Paraaortic lymph node (tissue), 1 donor: ENCODE results near the gene UPK3A.

GRCh38 chr22:44033699-44034052 is 9.6 kb downstream of the PARVB start:
- PRO-cap, result no peak

GRCh38 chr22:44040290-44040744 is 16.2 kb downstream of the PARVB start:
- PRO-cap, result no peak

GRCh38 chr22:44172709-44173377 is 7.9 kb upstream of the PARVG start:
- PRO-cap, result no peak

- PRO-cap, result no peak
These were observed 2.4 kb downstream of the PARVG start for GRCh38 chr22:44183153-44183515.

DNA sequence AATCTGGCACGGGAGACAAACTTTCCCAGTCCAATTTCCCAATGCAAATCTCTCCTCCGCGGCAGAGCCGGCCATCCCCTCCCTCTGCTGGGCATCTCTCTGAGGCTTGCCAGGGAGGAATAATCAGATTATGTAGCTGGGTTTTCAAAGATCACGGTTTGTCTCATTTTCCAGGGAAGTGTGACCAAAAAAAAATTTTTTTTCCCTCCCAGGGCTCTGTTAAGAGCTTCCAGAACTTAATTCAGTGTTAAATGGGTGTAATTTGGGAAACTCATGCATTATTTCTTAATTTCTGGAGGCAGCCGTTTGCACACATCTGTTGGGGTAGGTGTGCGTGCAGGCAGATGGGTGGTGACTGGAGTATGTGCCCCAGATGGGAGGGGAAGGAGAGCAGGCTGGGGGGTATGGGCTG is 13.6 kb upstream of the SHISAL1 start:
- PRO-cap, result no peak

DNA sequence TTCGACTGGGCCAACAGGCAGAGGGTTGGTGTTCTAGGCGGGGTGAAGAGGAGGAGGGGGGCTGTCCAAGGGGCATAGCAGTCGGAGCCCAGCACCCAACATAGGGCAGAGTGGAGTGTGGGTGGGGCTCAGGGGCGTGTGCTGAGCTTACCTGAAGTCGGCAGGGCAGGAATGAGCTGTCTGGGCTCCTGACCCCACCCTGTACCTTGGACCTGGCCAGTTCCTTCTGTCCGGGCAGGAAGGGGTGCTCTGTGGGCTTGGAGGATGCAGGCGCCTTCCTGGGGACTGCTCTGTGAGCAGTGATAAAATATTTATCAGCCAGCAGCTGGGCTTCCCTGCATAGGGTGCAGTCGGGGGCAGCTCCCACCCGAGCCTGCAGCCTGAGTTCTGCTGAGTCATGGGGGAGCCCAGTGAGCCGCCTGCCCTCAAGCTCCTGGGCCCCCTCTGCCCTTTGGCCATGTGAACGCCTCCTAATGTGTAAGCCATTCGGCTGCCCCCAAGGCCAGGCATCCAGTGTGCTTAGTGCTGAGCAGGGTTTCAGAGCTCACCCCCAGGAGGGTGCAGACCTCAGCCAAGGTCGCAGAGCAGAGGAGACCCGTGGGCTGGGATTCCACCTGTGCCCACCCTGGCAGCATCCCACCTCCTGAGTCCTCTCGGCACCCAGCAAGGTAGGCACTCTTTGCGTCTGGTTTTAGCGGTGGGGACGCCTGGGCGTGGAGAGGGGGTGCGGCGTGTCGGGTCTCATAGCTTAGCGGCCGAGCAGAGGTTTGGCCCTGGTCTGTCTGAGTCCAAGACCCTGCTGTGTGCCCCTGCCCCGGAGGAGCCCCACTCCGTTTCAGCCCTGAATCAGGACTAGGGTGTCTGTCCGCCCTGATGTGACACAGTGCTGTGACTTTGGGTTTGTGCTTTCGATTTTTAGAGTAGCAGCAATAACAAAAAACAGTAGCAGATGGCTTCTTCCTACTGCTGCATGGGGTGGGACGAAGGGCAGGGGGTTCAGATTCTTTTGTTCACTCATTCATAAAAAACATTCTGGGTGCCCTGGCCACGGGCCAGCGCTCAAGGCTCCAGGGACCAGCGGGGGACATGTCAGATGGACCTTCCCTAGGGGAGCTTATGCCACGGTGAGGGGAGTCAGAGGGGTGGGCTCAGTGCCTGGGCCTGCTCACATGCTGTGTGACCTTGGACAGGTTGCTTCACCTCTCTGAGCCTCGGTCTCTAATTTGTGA is 25.0 kb upstream of the PRR5 start:
- PRO-cap, result no peak

DNA sequence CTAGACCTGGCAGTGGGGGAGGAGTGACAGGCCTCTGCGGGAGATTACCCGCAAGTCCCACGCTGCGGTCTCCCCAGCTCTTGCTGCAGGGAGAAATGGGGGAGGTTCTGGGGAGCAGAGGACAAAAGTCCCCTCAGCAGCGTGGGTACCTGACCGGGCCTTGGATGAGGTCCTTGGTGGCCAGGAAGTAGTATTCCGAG is 113.0 kb downstream of the ARHGAP8 start:
- PRO-cap, result no peak

GRCh38 chr22:45005842-45006272 is 3.9 kb downstream of the PHF21B start:
- PRO-cap, result no peak

- PRO-cap, result no peak
These were observed 61.8 kb upstream of the NUP50 start for GRCh38 chr22:45101878-45102358.

DNA sequence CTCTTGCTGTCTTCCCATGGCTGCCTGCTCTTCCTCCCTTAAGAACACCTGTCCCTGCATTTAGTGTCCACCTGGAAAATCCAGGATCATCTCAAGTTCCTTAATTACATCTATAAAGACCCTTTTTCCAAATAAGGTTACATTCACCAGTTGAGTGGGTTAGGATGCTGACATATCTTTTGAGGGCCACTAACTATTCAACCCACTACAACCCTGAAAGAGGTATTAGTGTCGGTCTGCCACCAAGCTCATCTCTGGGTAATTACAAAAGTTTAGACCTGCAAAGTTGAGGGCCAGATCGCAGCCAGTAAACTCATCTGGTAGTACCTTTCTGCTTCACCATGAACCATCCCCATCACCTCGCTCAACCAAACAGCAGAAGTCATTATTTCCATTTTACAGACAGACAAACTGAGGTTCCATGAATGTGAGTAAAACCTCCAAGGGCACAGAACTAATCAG is 9.6 kb upstream of the NUP50 start:
- PRO-cap, result no peak

- PRO-cap, result no peak
These were observed 29.0 kb downstream of the NUP50 start for GRCh38 chr22:45192533-45193237.

DNA sequence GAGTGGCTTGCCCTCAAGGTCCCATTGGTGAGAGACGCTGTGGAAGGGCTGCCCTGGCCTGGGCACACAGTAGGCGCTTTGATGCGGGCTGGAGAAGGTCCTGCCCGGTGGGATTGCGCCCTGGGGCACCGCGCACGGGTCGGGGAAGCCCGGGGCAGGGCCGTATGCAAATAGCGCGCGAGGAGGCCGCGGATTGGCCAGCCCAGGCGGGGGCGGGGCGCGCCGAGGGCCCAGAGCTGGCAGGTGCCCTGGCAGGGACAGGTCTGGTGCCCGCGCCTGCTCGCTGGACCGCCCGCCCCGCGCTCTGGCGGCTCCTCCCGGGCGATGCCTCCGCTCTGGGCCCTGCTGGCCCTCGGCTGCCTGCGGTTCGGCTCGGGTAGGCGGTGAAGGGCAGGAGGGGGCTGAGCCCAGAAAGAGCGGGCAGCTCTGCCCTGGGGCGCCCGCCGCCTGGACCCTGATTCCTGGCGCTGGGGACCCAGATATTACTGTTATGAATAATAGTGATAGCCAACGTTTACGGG is at the start of gene UPK3A:
UPK3A (plus strand) TSS at position 260 of the 521 bp plus-strand sequence.
- PRO-cap, result no peak

DNA sequence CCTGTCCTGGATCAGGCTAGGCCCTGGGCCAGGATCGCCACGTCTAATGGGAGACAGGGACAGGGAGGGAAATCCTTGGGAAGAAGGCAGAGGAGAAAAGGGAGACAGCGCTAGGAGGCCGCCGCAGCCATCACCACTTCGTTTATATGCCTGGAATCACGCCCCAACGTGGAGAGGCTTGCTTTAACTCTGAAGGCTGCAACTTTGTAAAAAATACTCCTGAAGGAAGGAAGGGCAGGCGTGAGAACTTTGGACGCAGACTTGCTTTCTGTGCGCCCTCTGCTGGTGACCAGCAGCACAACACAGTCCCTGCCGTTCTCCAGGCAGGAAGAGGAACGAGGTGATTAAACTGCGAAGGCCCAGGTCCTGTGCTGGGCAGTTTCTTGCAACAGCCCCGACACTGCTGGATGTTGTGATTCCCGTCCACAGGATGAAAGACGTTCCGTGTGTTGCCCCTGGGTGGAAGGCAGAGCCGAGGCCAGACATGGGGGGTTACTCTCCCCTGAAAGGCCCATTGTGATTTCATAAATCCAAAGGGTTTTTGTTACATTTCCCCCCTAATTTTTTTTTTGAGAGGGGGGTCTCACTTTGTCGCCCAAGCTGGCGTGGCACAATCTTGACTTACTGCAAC is 22.2 kb downstream of the RIBC2 start:
- PRO-cap, result no peak

DNA sequence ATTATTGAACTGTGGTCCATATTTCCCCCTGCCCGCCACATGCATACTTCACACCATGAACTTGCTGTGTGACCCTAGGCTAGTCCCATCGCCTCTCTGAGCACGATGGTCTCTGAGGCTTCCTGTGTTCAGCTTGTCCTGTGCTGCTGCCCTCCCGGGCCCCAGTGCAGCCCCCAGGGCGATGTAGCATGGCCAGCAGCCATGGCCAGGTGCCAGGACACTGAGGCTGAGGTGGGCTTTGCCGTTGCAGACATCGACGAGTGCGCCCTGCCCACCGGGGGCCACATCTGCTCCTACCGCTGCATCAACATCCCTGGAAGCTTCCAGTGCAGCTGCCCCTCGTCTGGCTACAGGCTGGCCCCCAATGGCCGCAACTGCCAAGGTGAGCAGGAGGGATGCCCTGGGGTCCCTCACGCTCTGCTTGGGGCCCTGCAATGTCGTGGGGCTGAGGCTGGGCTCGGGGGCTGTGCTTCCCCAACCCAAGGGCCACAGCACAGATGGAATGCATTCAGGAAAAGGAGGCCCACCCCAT is 45.7 kb downstream of the FBLN1 start:
- PRO-cap, result no peak

- PRO-cap, result no peak
These were observed 47.7 kb downstream of the FBLN1 start for GRCh38 chr22:45550411-45550728.

DNA sequence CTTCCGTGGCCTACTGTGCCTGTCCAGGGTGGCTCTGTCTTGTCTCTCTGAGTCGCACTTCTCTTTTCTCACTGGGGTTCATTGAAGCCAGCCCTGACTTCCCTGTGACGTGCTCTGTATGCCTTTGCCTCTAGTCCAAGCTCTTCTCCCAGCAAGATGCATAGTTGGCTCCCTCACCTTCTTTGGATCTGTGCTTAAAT is 11.6 kb downstream of the ATXN10 start:
- PRO-cap, result no peak

DNA sequence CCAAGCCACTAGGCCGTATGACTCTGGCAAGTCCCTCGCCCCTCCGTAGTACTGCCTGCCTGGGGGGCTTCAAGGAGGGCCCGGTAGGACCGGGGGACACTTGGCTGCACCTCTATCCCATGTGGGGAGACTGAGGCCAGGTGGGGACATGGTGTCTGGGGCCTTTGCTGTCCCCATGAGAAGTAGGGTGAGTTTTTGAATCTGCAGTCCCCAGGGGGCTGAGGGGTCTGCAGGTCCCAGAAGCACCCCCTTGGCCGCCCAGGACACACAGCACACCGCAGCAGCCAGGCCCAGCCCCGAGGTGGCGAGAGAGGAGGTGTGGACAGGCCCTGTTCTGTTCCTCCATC is 18.2 kb upstream of the WNT7B start:
- PRO-cap, result no peak

DNA sequence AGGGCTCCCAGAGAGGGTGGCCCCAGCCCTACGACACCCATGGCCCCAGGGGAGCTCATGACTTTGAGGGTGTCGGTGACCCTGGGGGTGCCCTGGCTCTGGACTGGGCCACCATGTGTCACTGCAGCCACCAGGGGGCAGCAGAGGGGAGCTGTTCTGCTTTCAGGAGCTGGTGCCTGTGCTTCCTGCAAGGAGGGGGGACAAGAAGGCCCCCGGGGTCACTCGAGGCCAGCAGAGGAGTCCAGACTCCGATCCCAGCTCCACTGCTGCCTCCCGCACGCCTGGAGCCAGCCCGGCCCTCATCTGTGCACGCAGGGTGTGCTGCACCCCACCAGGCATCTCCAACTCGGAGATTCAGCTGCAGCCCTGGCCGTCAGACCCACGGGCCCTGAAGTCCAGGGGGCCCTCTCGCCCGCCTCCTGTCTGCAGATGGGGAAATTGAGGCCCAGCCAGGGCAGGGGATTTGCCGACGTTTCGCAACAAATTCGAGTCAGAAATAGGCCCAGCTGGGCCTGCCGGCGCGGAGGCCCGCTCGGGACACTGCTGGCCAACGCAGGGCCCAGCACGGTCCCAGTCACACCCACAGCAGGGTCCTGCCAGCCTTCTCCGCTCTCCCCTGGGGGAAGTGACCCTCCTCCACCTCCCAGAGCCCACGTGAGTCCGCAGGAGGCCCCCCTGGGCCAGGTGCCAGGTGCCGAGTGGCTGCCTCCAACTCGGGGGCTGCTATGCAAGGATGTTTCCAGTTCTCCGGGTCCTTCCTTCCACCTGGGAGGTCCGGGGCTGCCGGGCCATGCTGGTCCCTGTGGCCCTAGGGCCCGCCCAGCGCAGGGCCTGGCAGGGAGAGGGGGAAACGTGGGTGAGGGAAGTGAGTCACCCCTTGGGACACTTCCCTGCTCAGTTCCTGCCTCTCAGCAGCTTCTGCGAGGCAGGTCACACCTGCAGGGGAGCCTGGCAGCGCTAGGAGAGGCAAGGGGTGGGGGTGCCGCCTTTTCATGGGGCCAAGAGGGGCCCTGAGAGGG is 29.7 kb upstream of the WNT7B start:
- PRO-cap, result unidirectional peak, plus-strand start at position 914 of the sequence

DNA sequence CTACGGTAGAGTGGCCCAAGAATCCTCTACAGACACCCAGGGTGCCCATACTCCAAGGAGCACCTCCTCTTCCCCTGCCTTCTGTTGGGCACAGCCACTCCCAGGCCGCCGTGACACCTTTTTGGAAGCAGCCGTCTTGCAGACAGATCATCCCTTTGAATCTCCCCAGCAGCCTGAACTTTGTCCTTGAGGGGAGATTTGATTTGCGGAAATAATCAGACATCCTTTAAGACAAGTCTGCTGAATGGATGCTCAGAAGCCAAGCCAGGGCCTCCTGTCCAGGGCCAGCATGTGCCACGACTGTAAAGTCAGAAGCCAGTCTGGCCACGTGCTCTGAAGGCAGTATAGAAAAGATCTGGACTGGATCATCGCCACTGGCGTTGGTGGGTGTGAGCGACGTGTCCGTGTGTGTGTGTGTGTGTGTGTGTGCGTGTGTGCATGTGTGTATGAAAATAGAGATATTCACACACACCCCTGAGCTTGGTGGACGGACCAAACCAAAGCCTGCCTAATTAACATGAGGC is 61.6 kb upstream of the WNT7B start:
- PRO-cap, result no peak

DNA sequence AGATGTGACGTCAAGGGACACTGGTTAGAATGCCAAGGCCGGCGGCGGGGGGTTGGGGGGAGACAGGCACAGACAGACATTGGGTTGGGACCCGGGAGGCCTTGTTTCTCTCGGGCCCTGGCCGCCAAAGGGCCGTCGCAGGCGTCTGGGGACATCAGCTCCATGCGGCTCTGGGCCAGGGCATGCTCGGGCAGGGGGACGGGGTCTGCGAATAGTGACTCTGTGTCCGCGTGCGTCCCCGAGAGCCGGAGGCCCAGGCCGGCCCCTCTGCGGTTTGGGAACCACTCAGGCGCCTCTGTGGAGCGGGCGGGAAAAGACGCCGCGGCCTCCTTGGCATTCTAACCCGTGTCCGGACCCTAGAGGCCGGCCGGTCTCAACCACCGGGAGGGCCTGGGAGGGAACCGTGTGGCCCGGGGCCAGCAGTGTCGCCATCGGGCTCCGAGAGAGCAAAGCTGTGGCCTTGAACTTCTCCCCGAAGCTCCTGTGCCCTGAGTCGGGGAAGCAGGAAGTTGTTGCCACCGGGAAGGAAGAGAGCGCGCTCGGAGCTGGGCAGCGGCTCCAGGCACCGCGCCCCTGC is 80.3 kb upstream of the PPARA start:
- PRO-cap, result bidirectional peak, plus-strand start at position 79 of the sequence, minus-strand start outside the sequence